A549 (cell line): Measurements from ENCODE around the gene CBX8.

DNA sequence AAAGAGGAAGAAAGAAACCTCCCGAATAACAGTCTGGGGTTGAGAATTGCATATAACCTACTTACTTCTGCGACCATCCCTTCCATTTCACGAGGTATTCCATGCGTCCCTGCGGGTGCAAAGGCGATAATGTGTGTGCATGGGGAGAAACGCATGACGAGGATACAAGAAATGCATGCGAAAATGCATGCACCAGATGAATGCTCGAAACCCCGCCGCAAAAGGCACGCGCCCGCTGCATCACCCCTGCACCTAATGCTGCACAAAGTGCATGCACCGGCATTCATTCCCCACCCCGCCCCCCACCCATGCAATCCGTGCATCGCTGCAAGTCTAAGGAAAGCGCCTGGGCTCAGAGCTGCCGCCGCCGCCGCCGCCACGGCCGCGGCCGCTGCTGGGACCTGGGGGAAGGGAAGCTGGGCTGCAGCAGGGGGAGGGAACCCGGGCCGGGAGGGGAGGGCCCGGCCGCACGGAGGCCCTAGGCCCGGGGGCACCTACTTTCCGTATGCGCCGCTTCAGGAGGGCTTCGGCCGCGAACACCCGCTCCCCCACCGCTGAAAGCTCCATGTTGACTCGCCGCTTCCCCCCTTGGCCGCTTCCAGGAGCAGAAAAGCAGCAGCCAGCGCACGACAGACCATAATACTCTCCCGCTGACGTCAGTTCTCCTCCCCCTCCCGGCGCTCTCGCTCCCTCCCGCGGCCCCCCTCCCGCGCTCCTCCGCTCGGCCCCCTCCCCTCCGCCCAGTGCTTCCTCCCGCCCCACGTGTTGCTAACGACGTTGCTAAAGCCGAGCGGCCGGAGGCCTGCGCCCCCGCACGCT lies at the start of gene CBX8:
TSS of gene CBX8 (minus strand) at position 646 of the 819 bp plus-strand sequence.
- PRO-cap: bidirectional peak, plus-strand start outside the sequence, minus-strand start at position 614 of the sequence
CAGE:
- cytosol, long polyA plus RNA: no peak
- long polyA plus RNA: no peak
- nucleus, long polyA plus RNA: start-site peak on the minus strand centred at position 588 of the sequence, 26 bp wide, 21 and 16 reads in 2 replicates

DNA sequence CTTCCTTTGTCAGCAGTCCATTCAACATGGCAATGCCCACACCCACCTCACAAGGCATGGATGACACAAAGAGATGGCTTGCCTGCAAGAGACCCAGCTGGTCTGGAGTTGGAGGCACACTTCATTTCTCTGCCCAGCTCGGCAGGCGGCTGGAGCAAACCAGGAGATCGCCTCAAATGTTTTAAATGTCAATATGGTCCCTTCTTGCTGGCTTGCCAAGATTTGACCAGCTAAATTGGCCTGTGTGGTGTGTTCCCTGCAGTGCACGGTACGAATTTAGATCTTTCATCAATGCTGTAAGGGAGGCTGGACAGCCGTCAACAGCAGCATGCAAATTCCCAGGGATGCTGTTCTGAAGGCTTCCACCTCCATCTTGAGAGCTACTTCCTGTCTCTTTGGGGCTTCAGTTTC lies 19.4 kb downstream of the CBX4 start:
- PRO-cap: no peak
CAGE:
- cytosol, long polyA plus RNA: no peak
- long polyA plus RNA: no peak
- nucleus, long polyA plus RNA: no peak

- PRO-cap: no peak
CAGE:
- cytosol, long polyA plus RNA: no peak
- long polyA plus RNA: no peak
- nucleus, long polyA plus RNA: no peak
These were observed 9.7 kb downstream of the CBX4 start for GRCh38 chr17:79829453-79830031.

GRCh38 chr17:79830544-79831212 lies 8.6 kb downstream of the CBX4 start:
- PRO-cap: no peak
CAGE:
- cytosol, long polyA plus RNA: no peak
- long polyA plus RNA: no peak
- nucleus, long polyA plus RNA: no peak

- PRO-cap: bidirectional peak, plus-strand start at chr17:79834062, minus-strand start at chr17:79833783
CAGE:
- cytosol, long polyA plus RNA: no peak
- long polyA plus RNA: no peak
- nucleus, long polyA plus RNA: no peak
These were observed 5.3 kb downstream of the CBX4 start for GRCh38 chr17:79833830-79834370.

DNA sequence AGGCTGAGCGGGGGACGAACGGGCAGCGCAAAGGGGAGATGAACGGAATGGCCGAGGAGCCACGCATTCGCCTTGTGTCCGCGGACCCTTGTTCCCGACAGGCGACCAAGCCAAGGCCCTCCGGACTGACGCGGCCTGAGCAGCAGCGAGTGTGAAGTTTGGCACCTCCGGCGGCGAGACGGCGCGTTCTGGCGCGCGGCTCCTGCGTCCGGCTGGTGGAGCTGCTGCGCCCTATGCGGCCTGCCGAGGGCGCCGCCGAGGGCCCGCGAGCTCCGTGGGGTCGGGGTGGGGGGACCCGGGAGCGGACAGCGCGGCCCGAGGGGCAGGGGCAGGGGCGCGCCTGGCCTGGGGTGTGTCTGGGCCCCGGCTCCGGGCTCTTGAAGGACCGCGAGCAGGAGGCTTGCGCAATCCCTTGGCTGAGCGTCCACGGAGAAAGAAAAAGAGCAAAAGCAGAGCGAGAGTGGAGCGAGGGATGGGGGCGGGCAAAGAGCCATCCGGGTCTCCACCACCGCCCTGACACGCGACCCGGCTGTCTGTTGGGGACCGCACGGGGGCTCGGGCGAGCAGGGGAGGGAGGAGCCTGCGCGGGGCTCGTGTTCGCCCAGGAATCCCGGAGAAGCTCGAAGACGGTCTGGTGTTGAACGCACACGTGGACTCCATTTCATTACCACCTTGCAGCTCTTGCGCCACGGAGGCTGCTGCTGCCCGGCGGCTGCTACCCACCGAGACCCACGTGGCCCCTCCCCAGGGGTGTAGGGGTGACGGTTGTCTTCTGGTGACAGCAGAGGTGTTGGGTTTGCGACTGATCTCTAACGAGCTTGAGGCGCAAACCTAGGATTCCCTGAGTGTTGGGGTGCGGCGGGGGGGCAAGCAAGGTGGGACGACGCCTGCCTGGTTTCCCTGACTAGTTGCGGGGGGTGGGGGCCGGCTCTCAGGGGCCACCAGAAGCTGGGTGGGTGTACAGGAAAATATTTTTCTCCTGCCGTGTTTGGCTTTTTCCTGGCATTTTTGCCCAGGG lies 1.5 kb upstream of the CBX4 start:
- PRO-cap: no peak
CAGE:
- cytosol, long polyA plus RNA: no peak
- long polyA plus RNA: no peak
- nucleus, long polyA plus RNA: no peak

DNA sequence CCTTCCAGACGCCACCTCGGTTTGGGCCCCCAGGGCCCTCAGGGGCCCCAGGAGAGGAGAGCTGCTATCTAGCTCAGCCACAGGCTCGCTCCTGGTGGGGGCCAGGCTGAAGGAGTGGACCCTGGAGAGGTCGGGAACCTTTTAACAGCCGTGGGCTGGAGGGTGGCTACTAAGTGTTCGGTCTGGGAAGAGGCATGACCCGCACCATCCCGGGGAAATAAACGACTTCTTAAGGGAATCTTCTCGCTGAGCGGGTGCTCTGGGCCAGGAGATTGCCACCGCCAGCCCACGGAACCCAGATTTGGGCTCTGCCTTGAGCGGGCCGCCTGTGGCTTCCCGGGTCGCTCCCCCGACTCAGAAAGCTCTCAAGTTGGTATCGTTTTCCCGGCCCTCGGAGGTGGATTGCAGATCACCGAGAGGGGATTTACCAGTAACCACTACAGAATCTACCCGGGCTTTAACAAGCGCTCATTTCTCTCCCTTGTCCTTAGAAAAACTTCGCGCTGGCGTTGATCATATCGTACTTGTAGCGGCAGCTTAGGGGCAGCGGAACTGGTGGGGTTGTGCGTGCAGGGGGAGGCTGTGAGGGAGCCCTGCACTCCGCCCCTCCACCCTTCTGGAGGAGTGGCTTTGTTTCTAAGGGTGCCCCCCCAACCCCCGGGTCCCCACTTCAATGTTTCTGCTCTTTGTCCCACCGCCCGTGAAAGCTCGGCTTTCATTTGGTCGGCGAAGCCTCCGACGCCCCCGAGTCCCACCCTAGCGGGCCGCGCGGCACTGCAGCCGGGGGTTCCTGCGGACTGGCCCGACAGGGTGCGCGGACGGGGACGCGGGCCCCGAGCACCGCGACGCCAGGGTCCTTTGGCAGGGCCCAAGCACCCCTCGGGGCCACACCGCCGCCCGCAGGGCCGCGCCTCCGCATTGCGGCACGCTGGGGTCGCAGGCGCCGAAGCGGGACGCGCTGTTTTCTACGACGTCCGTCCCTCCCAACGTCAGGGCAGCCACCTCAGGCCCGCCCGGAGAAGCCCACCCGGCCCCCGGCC lies 3.6 kb upstream of the CBX4 start:
- PRO-cap: no peak
CAGE:
- cytosol, long polyA plus RNA: no peak
- long polyA plus RNA: no peak
- nucleus, long polyA plus RNA: no peak

GRCh38 chr17:80018935-80019707 lies 16.6 kb downstream of the TBC1D16 start:
- PRO-cap: no peak
CAGE:
- cytosol, long polyA plus RNA: no peak
- long polyA plus RNA: no peak
- nucleus, long polyA plus RNA: no peak

- PRO-cap: no peak
CAGE:
- cytosol, long polyA plus RNA: no peak
- long polyA plus RNA: no peak
- nucleus, long polyA plus RNA: no peak
These were observed 7.7 kb downstream of the TBC1D16 start for GRCh38 chr17:80027972-80028377.

GRCh38 chr17:80253880-80254250 lies 6.8 kb upstream of the RNF213 start:
- PRO-cap: no peak
CAGE:
- cytosol, long polyA plus RNA: no peak
- long polyA plus RNA: no peak
- nucleus, long polyA plus RNA: no peak

- PRO-cap: no peak
CAGE:
- cytosol, long polyA plus RNA: no peak
- long polyA plus RNA: no peak
- nucleus, long polyA plus RNA: no peak
These were observed 27.9 kb downstream of the RNF213 start for GRCh38 chr17:80288524-80288956.

DNA sequence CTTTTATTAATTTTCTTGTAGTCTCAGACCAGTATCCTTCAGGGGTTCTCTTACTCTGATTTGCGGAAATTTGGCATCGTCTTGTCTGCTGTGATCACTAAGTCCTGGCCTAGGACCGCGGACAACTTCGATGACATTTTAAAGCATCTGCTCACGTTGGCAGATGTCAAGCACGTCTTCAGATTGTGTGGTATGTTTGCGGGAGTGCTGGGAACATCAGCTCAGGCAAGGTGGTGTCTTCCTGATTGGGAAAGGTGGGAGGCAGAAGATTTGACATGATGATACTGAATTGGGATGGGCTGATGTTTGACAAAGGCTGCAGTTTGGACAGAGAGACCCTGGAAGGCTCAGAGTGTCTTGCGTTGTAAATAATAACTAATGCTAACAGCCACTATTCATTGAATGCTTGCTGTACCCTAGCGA lies 64.4 kb downstream of the RNF213 start:
- PRO-cap: no peak
CAGE:
- cytosol, long polyA plus RNA: no peak
- long polyA plus RNA: no peak
- nucleus, long polyA plus RNA: no peak

DNA sequence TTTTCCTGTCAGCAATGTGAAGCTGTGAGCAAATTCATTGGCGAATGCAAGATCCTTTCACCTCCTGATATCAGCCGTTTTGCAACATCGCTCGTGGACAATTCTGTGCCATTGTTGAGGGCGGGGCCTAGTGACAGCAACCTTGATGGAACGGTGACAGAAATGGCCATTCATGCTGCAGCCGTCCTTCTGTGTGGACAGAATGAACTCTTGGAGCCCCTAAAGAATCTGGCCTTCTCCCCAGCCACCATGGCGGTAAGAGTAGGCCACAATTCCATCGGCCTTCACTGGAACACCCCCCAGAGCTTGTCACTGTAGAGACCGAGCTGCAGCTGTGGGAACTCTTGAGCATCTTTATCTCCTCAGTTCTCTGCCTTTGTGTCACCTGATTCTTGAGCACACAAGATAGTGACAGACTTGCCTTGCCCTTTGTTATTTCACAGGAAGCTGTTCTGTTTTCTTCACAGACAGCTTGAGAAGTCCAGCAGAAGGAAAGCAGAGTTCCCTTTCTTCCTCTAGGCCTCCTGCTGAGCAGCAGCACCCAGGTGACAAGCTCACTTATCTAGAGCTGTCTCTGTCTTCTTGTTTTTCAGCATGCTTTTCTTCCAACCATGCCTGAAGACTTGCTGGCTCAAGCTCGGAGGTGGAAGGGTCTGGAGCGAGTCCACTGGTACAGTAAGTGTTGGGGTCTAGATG lies 38.5 kb upstream of the ENDOV start:
- PRO-cap: no peak
CAGE:
- cytosol, long polyA plus RNA: no peak
- long polyA plus RNA: no peak
- nucleus, long polyA plus RNA: no peak

GRCh38 chr17:80474218-80475013 lies 2.0 kb downstream of the NPTX1 start:
- PRO-cap: no peak
CAGE:
- cytosol, long polyA plus RNA: no peak
- long polyA plus RNA: no peak
- nucleus, long polyA plus RNA: no peak

DNA sequence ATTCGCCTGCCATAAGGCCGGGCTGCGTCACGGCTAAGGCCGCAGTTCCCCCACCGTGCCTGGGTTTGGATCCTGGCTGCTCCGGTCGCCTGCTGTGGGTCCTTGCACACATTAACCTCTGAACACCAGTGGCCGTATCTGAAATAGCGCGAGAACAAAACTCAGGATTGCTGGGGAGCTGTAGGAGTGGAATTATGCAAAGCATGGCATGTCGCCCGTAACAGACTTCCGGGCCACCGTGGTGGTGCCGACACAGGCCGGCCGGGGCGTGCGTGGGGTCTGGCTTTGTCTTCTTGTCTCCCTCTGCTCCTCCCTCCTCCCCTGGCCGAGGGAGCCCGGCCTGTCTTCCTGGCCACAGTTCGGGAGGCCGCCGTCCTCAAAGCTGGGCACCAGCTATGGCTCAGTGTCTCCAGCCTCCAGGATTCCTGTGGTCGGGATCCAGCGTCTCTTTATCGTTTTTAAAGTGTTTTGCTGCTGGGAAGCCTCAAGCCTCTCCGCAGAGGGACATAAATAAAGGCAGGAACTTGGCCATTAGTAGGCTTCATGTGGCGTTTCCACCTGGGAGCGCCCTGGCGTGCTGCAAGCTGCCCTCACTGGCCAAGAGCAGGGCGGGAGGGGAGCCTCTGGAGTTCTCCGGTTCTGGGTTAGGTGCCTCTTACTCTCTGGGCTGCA lies 21.9 kb upstream of the NPTX1 start:
- PRO-cap: no peak
CAGE:
- cytosol, long polyA plus RNA: no peak
- long polyA plus RNA: no peak
- nucleus, long polyA plus RNA: no peak

DNA sequence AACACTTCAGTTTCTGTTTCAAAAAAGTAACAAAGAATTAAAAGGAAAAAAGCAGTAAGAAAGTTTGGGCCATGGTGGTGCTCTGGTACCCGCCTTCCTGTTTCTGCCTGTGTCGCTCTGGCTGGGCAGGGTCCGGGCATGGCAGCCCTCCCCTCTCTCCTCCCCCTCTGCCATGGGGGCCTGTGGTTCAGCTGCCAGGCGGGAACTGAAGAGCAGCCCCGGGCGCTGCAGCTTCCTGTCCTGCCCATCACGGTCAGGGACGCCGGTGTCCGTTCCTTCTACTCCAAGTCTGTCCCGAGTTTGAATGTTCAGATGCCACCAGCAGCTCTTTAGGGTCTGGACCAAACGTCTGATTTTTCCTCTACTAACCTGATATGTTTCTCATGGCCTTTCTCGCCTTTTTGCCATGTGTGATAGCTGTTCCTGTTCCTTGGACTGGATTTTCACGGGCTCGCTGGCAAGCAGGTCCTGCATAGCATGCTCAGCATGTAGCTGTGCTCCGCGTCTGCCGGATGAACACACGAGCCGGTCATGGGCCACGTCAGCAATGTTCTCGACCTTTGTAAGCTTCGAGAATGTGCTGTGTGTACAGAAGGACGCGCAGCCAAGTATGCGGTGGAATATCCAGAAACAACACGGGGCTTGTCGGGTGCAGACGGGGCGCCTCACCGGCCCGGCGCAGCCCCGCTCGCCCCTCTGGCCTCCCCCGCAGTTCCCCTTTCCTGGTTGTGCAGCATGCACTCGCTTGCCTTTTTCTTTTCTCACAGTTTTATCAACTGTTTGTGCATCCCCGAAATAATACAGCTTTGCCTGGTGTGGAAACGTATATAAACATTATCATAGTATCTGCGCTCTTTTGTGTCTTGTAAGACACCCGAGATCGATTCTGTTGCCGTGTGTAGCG lies 42.1 kb downstream of the RPTOR start:
- PRO-cap: no peak
CAGE:
- cytosol, long polyA plus RNA: no peak
- long polyA plus RNA: no peak
- nucleus, long polyA plus RNA: no peak

DNA sequence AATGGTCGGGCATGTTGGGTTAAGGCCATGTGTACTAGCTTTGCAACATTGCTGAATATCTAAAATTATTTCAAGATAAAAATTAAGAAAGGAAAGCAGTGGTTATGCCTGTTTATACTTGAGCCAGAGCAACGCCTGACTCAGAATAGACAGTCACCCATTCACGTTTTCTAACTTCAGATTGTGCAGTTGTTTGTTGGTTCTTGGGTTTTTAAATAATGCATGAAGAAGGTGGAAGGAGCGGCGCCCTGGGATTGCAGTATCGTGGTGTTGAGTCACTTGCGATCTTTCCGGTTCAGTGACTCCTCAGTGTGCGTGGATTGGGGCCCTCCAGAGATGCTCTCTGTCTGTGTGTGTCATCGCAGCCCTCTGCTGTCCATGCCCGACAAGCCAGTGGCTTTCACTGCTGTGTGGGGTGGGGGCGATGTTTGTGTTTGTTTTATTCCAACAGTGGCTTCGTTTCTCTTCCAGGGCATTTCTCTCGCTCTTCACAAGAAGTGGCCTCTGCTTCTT lies 133.9 kb downstream of the RPTOR start:
- PRO-cap: no peak
CAGE:
- cytosol, long polyA plus RNA: no peak
- long polyA plus RNA: no peak
- nucleus, long polyA plus RNA: no peak

- PRO-cap: no peak
CAGE:
- cytosol, long polyA plus RNA: no peak
- long polyA plus RNA: no peak
- nucleus, long polyA plus RNA: no peak
These were observed 194.7 kb downstream of the RPTOR start for GRCh38 chr17:80739214-80739789.

DNA sequence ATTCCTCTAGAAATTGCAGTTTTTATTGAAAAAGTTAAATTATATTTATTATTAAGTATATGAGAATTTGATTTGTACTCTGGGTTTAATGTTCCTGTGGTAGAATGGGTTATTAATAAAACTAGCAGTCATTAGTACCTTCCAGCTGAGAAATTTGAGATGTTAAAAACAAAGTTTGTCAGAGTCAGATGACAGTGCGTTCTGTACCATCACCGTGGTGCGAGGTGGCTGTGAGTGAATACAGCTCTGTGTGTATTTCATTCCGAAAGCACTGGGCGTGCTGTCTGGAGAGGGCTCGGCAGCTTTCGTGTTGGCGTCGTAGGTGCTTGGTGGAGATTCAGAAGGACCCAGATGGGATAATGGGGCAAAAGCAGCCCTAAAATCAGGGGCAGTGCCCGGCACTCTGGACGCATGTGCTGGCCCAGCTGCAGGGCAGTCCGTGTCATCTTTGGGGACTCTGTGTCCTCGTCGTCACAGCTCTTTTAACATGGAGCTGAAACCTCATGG lies 206.3 kb downstream of the RPTOR start:
- PRO-cap: no peak
CAGE:
- cytosol, long polyA plus RNA: no peak
- long polyA plus RNA: no peak
- nucleus, long polyA plus RNA: no peak

DNA sequence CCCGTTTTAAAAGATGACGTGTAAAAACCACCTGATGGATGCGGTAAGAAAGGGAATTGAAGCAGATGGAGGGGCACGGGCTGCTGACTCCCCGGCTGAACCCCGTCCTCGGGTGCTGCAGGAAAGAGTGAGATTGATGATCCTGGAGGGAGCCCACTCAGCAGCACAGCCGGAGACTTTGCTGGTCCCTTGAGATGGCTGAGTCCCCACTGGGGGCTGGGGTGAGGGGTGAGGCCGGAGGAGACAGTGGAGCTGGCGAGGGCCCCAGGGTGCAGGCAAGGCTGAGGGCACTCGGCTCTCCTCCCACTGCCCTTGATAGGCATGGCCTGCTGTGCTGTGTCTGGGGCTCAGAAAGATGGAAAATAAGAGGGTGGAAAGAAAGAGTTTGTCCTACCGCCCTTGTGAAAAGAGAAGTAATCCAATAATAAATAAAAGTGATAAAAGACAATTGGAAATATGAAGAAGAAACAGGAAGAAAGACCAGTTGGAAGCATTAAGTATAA lies 217.6 kb downstream of the RPTOR start:
- PRO-cap: no peak
CAGE:
- cytosol, long polyA plus RNA: no peak
- long polyA plus RNA: no peak
- nucleus, long polyA plus RNA: no peak